Panc1 (cell line): ENCODE results near the genes MSH2 and MSH6.

GRCh38 chr2:46848994-46849441 is 66.6 kb downstream of the MCFD2 start:
- RRBS, 2 experiments, result no CpG with 5 or more reads among the region's 4 CpGs

DNA sequence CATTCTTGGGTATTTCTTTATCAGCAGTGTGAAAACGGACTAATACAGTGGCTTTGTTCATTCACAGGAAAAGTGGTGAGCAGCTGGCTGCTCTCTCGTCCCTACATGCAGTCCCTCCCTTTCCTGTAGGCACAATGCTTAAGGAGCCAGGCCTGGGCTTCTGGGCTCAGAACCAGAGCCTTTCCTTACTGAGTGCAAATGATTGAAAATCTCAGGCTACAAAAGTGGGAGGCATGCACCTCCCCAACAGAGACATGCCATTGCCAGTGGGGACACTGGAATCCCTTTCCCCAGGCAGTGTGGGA is 61.4 kb downstream of the MCFD2 start:
- RRBS, 2 experiments, result no CpG with 5 or more reads among the region's 2 CpGs

DNA sequence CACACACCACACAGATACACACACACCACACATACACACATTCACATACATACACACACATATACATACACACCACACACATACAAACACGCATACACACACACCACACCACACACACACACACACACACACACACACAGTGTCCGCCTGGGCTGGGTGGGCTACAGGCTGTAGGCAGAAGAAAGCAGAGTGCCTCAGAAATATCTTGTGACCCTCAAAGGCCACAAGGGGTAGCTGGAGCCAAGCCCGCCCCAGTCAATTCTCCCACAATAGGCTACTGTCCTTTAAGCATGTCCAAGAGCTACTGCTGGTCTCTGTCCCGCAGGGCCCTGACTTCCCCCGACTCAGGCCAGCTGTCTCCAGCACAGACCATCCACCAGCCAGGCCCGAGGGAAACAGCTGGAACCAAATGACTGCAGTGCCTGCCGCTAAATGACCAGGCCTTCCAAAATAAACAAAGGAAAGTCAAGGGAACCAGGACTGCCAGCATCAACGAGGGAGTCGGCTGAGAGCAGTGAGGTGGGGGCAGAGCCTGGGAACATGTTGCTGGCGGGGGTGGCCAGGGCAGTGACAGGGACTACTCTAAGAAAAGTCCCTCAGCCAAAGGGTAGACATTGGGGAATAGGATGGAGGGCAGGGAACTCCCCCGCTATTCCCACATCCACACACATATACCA is 36.7 kb downstream of the MCFD2 start:
- RRBS, 2 experiments, result no CpG with 5 or more reads among the region's 11 CpGs

- RRBS, 2 experiments, result no CpG with 5 or more reads among the region's 2 CpGs
Observed at GRCh38 chr2:46943761-46944206, 2.8 kb downstream of the TTC7A start.

DNA sequence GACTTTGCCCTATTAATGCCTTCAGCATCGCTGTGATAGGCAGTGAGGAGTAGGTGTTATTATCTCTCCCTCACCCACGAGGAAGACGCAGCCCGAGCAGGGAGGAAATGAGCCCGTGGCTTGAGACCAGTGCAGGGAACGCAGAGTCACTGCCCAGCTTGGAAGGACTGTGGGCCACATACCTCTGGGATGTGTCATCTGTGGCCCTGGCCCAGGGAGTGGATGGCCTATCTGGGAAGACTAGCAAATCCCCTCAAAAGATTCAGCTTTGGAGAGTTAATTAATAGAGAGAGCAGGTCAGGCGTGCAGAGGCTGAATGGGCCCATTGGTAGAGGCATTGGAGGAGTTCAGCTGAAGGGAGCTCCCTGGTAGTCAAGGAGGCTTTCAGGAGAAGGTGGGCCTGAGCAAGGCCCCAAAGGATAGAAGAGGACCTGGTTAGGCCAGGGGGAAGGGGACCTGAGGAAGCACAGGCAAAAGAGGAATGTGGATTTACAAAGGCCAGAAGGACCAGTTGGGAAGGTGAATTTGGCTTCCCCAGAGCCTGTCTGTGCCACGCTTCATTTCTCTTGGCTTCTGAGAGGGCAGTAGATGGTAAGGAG is 14.2 kb downstream of the TTC7A start:
- RRBS, 2 experiments, result no CpG with 5 or more reads among the region's 8 CpGs

DNA sequence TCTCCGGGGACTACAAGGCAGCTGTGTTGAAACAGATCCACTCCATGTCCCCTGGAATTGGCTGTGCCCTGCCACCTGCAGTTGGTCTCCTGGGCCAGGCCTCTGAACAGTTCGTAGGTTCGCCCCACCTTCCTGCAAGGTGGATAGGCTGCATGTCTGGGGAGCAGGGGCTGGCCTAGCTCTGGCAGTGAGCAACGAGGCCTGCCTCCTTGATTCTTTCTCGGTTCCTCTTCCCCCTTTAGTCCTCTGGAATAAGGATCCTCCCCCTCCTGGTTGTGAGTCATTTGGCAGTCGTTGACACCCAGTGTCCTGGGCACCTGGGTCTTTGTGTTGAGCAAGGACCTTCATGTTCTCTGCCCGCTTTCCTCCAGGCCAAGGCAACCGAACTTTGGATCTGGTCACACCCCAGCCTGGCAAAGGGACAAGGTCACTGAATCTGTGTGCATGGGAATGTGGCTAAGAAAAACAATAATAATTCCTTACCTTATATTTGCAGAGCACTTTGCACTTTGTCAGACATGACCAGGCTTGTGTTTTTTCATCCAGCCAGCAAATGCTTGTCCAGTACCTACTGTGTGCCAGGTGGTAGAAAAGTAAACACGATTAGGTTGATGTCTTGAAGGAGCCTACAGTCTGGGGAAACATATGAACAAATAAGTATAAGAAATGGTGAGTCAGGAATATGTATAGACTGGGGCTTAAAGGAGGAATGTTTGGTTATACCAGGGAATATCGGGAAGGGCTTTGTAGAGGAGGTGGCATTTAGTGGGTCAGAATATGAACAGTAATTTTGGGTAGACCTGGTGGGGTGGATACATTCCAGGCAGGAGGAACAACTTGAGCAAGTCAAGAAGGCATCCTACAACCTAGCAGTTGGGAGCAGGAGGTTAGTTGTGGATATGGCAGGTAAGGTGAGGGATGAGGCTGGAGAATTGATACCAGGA is 29.8 kb downstream of the TTC7A start:
- RRBS, 2 experiments, result 88% methylated on average over 1 of the region's 10 CpGs; no CpG with 5 or more reads in 1 of the 2 experiments

- RRBS, 2 experiments, result no CpG with 5 or more reads among the region's 16 CpGs
Observed at GRCh38 chr2:46994026-46994906, 53.2 kb downstream of the TTC7A start.

DNA sequence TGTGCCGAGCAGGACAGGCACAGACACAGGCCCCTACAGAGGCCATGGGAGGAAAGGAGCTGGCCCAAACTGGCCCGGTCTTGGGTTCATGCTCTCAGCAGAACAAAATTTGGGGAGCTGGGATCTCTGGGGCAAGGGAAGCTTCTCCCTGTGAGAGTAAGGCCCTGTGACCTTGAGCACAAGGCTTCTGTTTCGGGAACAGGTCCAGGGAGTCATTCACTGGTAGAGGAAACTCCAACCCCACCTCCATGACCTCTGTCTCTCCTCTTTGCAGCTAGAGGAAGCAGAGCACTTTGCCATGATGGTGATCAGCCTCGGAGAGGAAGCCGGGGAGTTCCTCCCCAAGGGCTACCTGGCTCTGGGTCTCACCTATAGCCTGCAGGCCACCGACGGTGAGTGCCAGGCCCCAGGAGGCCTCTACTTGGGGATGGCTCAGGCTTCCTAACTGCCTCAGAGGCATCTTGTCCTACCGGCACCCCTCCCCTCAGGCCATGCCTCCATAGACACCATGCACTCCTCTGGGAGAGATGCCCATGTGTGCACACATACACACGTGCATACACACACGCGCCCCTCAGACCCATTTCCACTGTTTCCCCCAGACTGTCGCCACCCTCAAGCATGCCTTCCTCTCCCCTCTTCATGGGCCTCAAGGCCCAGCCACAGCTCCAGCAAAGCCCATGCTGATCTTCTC is 80.7 kb downstream of the TTC7A start:
- RRBS, 2 experiments, result 96 to 97% methylated on average over 2 of the region's 12 CpGs

DNA sequence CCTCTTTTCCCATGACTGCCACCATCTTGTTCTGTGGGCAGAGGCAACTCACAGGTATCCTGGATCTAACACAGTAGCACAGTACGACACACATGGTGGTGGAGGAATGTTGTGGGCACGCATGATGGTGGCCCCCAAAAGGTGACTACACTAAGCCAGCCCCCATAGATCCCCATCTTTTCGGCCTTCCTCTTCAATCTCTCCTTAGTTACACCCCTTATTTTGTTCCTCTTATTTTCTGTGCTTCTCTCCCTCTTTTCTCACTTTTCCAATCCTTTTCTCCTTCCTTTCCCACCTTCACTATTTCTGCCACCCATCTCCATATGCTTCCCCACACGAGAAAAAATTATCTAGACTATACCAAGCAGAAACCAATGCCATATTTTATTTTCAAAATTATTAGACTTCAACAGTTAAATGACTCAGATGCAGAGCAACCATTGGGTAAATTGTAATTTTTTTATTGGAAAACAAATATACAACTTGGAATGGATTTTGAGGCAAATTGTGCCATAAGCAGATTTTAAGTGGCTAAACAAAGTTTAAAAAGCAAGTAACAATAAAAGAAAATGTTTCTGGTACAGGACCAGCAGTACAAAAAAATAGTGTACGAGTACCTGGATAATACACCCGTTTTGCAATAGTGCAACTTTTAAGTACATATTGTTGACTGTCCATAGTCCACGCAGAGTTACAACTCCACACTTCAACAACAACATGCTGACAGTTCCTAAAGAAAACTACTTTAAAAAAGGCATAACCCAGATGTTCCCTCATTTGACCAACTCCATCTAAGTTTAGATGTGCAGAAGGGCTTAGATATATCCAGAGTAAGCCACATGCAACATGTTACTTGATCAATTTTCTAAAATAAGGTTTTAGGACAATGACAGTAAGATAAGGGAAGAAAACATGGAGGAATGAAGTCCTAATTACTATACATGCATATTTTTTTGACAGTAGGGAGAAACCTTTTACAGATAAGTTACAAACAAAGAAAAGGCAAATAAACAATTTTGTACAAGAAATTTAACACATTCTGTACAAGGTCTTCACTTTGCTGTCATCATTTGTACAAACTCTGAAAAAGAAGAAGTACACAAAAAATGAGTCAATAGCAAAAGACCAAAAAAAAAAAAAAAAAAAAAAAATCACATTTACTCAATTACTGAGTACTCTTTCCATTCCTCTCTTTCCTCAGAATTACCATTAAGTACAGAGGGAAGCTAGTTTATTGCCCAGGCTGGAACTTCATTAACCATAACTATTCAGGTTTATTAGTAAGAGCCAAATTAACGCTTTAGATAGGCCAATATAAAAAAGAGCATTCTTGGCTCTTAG is 5.1 kb upstream of the STPG4 start:
- RRBS, 2 experiments, result no CpG with 5 or more reads among the region's 8 CpGs

DNA sequence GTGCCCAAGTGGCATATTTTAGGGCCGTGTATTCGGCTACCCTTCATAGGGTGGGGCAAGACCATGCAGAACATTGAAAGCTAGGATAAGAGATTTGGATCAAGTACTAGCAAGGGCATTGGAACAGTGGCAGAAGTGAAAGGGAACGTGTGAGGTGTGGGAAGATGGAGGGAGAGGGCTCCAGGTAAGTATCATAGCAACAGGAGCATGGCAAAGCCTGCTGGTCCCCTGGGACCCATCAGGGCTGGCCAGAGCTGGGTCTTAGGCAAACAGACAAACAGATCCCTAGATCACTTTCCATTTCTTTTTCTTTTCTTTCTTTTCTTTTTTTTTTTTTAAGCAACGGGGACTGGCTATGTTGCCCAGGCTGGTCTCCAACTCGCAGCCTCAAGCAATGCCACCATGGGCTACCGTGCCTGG is 95.2 kb upstream of the CALM2 start:
- RRBS, 2 experiments, result no CpG with 5 or more reads among the region's 6 CpGs

DNA sequence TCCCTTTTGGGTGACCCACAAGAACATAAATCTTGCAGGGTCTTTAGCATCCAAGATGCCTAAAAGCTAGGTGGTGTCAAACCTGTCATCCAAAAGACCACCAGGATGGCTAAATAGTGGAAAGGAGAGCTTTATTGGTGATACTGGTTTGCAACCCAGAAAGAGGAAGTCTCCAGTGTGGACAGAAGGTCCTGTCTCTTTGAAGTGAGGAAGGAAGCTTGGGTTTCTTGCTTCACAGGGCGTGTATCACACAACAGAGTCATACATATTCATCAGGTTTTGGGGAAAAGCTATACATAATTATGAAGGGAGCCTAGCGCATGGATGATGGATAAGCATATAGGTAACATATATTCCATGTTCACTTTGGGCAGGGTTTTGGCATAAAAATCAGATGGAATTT is 68.5 kb upstream of the EPCAM start:
- RRBS, 2 experiments, result no CpG with 5 or more reads among the region's 2 CpGs

DNA sequence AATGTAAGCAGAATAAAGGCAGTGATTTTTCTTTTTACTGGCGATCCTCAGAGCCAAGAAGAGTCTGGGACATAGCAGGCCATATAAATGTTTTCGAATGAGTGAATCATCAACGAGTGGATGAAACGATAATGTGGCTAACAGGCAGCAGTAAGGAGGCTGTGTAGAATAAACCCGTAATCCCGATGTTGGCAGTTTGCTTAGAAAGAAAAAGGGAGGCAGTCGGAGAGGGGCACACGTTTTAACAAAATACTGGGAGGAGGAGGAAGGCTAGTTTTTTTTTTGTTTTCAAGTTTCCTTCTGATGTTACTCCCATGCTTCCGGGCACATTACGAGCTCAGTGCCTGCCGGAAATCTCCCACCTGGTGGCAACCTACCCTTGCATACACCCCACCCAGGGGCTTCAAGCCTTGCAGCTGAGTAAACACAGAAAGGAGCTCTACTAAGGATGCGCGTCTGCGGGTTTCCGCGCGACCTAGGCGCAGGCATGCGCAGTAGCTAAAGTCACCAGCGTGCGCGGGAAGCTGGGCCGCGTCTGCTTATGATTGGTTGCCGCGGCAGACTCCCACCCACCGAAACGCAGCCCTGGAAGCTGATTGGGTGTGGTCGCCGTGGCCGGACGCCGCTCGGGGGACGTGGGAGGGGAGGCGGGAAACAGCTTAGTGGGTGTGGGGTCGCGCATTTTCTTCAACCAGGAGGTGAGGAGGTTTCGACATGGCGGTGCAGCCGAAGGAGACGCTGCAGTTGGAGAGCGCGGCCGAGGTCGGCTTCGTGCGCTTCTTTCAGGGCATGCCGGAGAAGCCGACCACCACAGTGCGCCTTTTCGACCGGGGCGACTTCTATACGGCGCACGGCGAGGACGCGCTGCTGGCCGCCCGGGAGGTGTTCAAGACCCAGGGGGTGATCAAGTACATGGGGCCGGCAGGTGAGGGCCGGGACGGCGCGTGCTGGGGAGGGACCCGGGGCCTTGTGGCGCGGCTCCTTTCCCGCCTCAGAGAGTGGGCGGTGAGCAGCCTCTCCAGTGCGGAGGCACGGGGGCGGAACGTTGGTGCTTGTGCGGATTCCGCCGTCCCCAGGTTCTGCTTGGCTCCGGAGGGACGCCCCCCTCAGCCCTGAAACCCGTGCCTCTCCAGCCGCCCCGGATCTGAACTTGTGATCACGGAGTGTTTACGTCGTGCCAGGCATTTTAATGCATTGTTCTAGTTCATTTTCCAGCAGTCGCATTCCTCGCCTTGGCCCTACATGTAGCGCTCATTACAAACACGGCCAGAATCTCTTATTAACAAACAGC is at the start of gene MSH2:
MSH2 (plus strand) TSS at position 679 of the 1,291 bp plus-strand sequence.
- RRBS, 2 experiments, result 1 to 6% methylated on average over 15 to 21 of the region's 91 CpGs

DNA sequence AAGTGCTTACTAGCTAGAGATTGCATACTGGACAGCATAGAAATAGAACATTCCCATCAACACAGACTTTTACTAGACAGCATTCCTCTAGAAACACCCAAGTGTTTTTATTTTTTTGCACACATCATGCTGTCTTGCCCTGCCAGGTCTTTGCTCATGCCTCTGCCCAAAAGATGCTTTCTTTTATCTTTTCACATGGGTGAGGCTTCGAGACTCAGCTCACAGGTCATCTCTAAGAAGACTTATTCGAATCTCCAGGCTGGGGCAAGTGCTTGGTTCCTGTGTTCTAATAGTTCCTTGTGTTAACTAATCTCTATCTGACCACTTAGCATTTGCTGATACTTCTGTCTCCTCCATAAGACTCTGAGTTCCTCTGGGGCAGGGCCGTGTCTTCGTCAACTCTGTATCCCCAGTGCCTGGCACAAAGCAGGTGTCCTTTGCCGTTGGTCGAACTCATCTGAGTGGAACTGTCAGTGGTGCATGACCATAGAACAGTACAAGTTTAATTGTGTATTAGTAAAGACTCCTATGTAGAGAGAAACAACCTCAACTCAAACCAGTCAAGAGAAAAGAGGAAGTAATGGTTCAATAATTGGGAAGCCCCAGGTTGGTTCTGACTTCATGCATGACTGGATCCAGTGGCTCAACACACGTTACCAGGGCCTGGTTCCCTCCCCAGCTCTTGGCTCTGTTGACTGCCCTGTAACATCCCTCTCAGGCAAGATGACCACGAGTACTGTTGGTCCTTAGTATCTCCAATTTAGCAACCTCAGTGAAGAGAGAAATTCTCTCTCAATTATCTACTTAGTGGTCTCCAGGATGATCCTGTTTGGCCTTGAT is 58.8 kb upstream of the MSH6 start:
- RRBS, 2 experiments, result no CpG with 5 or more reads among the region's 8 CpGs

- RRBS, 2 experiments, result 1 to 5% methylated on average over 50 of the region's 110 CpGs
Observed at GRCh38 chr2:47782460-47783547, at the start of gene MSH6. Gene MSH6, plus strand, starts transcription at chr2:47783145.

DNA sequence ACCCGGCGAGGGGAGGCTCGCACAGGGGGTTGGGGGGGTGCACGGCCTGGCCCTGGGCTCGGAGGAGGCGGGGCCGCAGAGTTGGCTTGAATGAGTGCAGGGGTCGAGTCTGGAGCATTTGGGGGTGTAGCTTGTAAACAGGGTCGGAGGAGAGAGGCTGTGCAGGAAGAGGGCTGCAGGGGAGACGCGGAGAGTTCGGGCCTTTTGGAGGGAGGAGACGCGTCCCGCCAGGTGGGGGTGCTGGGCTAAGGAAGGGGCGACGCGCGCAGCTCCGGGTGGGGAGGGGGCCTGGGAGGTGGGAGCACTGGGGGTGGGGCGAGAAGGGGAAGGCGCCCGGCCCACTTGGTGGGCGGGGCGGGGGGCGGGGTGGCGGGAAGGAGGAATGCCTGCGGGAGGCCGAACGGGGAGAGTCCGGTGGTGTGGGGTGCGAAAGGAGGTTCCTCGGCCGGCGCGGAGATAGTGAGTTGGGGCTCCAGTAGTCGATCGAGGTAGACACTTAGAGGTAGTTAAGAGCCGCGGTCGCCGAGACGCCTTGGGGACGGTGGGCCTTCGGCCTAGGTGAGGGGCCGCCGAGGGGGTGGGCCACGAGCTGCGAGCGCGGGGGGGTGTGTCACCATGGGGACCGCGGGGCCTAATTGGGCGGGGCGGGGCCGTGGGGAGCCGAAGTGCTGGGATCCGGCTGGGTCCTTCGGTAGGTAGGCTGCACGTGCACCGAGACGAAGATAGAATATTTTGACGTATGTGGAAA is 777 bp downstream of the MSH6 start:
- RRBS, 2 experiments, result 2 to 8% methylated on average over 8 to 11 of the region's 63 CpGs

DNA sequence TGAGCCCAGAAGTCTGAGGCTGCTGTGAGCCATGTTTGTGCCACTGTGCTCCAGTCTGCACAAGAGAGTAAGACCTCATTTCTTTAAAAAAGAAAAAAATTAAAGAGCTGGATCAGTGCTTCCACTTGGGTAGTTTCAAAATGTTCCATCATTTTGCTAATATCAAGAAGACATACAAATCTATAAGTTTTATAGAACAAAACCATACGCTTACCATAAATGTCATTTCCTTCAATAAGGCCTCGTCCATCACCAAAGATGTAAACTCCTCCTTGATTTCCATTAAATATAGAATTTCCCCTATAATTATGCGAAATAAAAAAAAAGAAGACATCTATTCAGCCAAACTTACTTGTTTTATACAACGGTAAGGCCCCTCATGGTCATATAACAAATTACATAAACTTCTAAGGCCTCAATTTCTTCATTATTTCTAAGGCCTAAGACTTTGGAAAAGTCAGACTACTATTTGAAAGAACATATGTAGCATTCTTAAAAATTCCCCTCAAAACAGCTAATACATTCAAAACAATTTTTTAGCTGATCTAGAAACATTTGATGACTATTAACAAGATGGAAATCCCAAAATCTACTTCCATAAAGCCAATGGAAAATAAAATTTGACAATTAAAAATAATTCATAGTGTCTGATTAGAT is 39.2 kb downstream of the MSH6 start:
- RRBS, 2 experiments, result no CpG with 5 or more reads among the region's 4 CpGs

DNA sequence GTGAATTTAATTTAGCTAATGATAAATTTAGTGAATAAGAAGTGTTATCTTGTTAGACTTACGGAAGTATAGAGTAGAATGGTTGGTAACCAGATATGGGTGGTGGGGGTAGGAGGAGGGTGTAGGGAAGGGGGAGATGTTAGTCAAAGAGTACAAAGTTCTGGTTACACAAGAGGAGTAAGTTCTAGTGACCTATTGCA is 30.6 kb downstream of the FOXN2 start:
- RRBS, 2 experiments, result no CpG with 5 or more reads among the region's 1 CpG

- RRBS, 2 experiments, result no CpG with 5 or more reads among the region's 1 CpG
Observed at GRCh38 chr2:48353186-48353458, 38.6 kb downstream of the FOXN2 start.

- RRBS, 2 experiments, result no CpG with 5 or more reads among the region's 5 CpGs
Observed at GRCh38 chr2:48398224-48398529, 42.4 kb upstream of the PPP1R21 start.

DNA sequence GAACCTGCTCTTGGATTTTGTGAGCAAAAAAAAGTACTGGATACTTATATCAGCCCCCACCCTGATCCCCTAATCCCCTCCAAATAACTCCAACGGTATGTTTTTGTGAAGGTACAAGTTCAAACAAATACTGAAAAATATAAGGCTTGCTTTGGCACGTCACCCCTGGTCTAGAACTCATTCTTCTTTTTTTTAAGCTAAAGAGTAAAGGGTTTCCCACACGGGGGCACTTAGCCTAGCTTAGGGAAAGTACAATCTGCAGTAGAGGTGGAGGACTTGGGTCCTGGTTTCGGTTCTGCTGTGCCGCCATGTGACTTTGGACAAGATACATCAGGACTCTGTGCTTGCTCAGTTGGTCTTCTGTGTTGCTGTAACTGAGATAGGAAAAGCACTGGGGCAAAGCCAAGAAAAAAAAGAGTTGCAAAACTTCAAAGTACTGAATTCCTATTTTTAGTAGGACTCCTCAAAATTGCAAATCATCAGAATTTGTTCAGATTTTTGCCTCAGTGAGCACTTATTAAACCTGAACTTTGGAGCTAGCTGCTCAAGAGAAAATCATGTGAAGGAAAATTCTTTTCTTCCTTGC is 7.0 kb upstream of the PPP1R21 start:
- RRBS, 2 experiments, result no CpG with 5 or more reads among the region's 5 CpGs